ENCODE data around the gene TWSG1.

GRCh38 chr18:9137736-9138010 lies 1.1 kb downstream of the ANKRD12 start:
- PRO-cap, 4 experiments: peak in 3 of 4 experiments; most common plus-strand start chr18:9137795 (in 1); most common minus-strand start chr18:9137806 (in 3)
- RAMPAGE, long total RNA, 2 experiments: no peak in any of the 2 experiments
- RRBS: no CpG with 5 or more reads among the region's 10 CpGs

DNA sequence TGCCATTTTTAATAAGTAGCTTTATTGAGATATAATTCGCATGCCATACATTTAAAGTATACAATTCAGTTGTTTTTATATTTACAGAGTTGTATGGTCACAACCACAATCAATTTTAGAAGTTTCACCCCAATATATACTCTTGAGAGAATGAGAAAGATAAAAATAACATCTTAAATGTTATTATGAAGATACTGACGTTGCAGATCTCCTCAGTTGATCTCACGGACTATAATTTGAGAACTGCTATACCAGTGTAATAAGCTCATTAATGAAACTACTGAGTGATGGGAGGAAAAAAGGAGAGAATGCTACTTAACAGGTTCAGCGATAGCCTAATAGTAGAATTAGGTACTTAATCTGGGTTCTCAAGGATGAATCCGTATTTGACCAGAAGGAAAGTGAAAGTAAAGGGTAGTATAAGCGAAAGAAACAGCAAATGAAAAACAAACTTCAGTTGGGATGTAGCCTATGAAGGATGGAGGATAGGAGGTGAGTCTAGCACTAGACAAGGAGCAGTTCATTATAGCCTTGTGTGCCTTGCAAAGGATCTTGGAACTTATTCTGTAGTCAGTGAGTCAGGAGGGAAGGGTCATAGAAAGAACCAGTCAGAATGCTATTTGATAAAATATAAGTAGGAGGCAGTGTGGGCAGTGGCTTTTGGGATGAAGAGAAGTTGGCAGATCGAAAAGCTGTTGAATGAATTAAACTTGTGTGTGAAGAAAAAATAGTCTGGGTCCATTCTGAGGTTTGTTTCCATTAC lies 48.3 kb downstream of the ANKRD12 start:
- PRO-cap, 4 experiments: no peak in any of the 4 experiments
- RAMPAGE, long total RNA, 2 experiments: no peak in any of the 2 experiments
- RRBS: no CpG with 5 or more reads among the region's 7 CpGs

DNA sequence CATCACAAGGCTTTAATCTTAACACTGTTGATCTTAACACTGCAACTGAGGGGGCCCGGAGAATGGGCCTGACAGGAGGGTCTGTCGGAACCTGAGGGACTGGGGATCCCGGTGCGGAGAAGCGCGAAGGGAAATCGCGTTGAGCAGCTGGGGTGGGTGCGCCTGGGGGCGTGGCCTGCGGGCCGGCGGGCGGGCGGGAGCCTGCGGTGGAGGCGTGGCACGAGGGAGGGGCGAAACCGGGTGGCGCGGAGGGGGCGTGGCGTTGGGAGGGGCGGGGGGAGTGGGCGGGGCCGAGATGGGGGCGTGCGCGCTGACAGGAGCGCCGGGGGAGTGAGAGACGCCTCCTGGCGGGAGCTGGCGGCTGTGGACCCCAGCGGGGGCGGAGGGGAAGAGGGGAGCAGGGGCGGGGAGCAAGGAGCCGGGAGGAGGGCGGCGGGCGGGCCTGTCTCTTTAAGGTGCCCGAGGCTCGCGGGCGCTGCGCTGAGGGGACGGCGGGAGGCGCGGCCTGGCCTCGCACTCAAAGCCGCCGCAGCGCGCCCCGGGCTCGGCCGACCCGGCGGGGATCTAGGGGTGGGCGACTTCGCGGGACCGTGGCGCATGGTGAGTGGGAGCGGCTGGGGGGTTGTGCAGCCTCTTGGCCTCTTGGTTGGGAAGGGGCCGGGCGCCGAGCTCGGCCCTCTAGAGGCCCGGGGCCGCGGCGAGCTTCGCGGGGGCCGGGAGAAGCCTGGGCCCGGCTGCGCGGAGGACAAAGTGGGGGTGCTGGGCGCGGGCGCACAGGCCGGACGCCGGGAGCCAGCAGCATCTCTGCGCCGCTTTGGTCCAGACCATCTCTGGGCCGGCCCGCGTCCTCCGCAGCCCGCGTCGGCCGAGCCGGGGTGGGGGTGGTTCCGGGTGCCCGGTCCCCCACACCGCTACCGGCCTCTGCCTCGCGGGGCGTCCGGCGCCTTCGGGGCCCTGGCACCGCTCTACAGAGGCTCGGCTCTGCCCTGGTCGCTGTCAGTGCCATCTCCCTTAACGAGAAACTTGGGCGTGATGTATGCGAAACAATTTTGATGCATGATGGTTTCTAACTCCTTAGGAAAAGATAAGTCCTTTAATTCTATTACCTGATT lies at the start of gene TWSG1:
Gene TWSG1, plus strand, starts transcription at position 453 of the 1,112 bp plus-strand sequence.
- PRO-cap, 4 experiments: peak in 4 of 4 experiments; most common plus-strand start position 453 of the sequence (in 4); most common minus-strand start position 967 of the sequence (in 3)
- RAMPAGE, long total RNA, 2 experiments: start-site peak on the plus strand in 1 of 2 experiments, centred at position 479 of the sequence, 371 reads per replicate
- RRBS: 2% methylated on average over 67 of the region's 114 CpGs

GRCh38 chr18:9533094-9533459 lies 57.8 kb downstream of the RALBP1 start:
- PRO-cap, 4 experiments: no peak in any of the 4 experiments
- RAMPAGE, long total RNA, 2 experiments: start-site peak on the plus strand in 1 of 2 experiments, at chr18:9533353-9533358 at its widest, 29 reads per replicate
- RRBS: no CpG with 5 or more reads among the region's 5 CpGs

DNA sequence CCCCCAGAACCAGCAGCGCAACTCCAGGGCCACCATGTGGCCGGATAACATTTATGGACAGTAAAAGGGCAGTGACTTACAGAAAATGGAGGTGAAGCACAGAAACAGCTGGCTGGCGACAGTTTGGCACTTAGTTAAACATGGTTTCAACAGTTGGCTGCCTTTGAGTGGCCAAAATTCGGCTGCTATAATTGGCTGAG lies 24.7 kb upstream of the RAB31 start:
- PRO-cap, 4 experiments: no peak in any of the 4 experiments
- RAMPAGE, long total RNA, 2 experiments: no peak in any of the 2 experiments
- RRBS: no CpG with 5 or more reads among the region's 4 CpGs

GRCh38 chr18:9711479-9712059 lies 3.5 kb downstream of the RAB31 start:
- PRO-cap, 4 experiments: no peak in any of the 4 experiments
- RAMPAGE, long total RNA, 2 experiments: no peak in any of the 2 experiments
- RRBS: no CpG with 5 or more reads among the region's 6 CpGs

DNA sequence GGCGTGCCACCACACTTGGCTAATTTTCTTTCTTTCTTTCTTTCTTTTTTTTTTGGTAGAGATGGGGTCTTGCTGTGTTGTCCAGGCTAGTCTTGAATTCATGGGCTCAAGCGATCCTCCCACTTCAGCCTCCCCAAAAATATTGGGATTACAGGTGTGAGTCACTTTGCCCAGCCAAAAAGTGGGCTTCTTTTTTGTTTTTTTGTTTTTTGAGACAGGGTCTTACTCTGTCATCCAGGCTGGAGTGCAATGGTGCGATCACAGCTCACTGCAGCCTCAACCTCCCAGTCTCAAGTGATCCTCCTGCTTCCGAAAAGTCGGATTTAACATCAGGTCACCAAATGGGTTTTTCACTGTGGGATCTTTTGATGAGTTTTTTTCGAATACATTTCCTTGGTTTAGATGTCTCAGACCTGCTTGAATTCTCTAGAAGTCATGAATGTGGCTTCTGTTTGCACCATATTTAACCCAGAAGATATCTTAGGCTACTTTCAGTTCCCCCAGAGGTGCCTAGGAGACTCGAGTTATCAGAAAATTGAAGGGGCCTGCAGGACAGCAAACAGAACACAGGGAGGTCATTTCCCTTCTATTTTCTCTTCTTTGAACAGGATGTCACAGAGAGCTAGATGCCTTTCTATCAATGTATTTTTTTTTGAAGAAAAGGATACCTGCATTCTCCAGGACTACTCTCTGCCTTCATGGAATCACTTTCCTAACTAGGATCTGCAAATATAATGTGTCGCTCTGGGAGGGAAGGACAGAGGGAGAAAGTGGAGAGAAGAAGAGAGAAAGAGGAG lies 9.0 kb downstream of the RAB31 start:
- PRO-cap, 4 experiments: no peak in any of the 4 experiments
- RAMPAGE, long total RNA, 2 experiments: no peak in any of the 2 experiments
- RRBS: no CpG with 5 or more reads among the region's 8 CpGs

GRCh38 chr18:9737221-9737793 lies 29.2 kb downstream of the RAB31 start:
- PRO-cap, 4 experiments: no peak in any of the 4 experiments
- RAMPAGE, long total RNA, 2 experiments: no peak in any of the 2 experiments
- RRBS: no CpG with 5 or more reads among the region's 9 CpGs

DNA sequence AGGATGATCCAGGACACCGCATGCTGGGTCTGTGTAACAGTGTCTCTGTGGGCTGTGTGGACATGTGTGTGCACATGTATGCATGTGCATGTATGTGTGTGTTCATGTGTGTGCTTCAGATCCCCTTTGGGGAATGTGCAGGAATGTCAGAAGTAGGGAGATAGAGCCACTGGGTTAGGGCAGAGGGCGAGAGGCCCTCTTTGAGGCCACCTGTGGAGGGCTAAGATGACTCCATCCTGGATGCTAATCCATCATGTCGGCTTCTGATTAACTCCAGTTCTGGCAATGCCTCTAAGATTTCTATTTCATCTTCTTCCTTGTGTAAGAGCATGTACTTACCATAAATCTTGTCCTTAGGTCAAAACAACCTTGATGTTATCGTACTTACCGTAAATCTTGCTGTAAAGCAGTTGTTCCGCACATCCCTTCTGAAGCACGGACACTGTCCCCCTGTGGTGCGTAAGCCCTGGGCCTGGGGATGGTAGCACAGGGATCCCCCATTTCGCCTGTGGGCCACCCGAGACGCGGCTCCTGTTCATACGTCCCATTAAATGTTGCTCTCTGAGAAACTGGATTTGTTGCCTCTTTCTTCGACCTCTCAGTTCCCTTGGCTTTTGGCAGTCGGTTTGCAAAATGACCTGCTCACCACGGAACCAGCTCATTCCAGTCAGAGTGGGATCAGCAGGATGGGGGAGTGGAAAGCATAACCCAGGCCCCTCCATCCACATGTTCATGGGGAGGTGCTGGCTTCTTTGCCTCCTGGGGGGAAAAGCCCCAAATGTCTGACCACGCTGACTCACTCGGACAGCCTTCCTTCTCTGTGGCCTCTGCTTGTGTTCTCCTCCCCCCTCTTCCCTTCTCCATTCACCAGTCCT lies 49.7 kb downstream of the RAB31 start:
- PRO-cap, 4 experiments: no peak in any of the 4 experiments
- RAMPAGE, long total RNA, 2 experiments: no peak in any of the 2 experiments
- RRBS: no CpG with 5 or more reads among the region's 18 CpGs

DNA sequence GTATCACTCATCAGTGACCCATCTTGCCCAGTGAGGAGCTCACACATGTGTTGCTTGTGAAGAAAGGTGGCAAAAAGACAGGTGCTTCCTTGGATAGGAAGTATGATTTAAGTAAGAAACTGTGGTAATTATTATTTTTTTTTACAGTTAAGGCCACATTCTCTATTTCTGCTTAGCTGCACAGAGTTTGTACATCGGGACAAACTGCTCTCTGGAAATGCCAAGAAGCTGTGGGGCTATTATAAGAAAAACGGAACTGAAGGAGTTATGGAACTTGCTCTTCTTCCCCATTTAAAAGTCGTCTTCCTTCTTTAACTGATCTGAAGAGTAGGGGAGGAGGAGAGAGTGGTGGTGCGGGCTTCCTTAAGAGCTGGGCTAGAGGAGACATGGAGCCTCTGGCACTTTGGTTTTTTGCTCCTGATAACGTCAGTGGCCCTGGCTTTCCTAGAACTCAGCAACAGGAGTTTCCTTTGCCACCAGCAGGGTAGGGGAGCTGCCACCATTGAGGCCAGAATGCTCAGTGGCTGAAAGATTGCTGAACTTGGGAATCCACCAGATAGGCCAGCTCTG lies 54.4 kb downstream of the RAB31 start:
- PRO-cap, 4 experiments: no peak in any of the 4 experiments
- RAMPAGE, long total RNA, 2 experiments: no peak in any of the 2 experiments
- RRBS: no CpG with 5 or more reads among the region's 5 CpGs

DNA sequence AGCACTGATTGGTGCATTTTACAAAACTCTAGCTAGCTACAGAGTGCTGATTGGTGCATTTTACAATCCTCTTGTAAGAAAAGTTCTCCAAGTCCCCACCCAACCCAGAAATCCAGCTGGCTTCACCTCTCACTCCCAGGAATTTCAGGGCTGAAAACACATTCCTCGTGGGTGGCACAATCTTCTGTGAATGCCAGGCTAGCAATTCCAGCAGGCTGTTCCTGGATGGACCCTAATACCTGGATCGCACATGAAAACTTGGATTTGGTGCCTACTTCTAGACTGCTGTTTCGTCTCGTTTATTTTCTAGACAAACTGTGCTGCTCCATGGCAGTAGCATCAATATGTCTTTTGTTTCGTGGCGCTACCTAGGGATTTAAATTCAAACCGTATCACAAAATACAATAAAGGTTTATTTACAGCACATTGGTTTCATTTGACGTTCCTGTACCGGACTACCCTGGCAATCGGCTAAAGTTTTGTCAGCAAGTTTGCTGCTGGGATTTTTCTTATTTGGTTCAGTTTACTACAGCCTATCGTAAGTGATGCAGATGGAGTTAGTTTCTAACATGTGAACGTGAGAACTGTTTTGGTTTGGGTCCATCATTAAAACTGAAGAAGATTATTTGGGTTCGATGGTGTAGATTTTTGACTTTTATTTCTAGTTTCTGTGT lies 1.1 kb upstream of the VAPA start:
- PRO-cap, 4 experiments: no peak in any of the 4 experiments
- RAMPAGE, long total RNA, 2 experiments: no peak in any of the 2 experiments
- RRBS: no CpG with 5 or more reads among the region's 13 CpGs

- PRO-cap, 4 experiments: no peak in any of the 4 experiments
- RAMPAGE, long total RNA, 2 experiments: no peak in any of the 2 experiments
- RRBS: no CpG with 5 or more reads among the region's 4 CpGs
Measured at GRCh38 chr18:9943312-9943732, 29.5 kb downstream of the VAPA start.

DNA sequence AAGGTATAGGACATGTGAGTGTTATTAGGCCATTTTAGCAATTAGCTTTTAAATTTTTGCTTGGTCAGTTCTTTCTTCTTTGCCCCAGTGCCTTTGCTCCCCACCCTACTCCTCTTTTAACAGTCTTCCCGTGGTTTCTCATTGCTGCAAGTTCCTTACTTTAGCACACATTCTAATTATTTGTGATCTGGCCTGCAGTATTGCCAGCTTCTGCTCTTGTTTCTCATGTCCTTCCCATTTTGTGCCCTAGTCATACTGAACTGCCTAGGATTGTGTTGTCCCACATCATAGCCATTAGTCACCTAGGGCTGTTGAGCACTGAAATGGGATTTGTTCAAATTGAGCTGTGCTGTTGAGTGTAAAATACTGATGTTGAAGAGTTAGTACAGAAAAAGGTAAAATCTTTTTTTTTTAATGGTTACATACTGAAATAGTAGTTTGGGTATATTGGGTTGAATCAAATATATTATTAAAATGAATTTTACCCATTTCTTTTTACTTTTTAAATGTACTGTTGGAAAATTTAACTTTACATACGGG lies 36.9 kb downstream of the VAPA start:
- PRO-cap, 4 experiments: no peak in any of the 4 experiments
- RAMPAGE, long total RNA, 2 experiments: no peak in any of the 2 experiments
- RRBS: no CpG with 5 or more reads among the region's 2 CpGs

DNA sequence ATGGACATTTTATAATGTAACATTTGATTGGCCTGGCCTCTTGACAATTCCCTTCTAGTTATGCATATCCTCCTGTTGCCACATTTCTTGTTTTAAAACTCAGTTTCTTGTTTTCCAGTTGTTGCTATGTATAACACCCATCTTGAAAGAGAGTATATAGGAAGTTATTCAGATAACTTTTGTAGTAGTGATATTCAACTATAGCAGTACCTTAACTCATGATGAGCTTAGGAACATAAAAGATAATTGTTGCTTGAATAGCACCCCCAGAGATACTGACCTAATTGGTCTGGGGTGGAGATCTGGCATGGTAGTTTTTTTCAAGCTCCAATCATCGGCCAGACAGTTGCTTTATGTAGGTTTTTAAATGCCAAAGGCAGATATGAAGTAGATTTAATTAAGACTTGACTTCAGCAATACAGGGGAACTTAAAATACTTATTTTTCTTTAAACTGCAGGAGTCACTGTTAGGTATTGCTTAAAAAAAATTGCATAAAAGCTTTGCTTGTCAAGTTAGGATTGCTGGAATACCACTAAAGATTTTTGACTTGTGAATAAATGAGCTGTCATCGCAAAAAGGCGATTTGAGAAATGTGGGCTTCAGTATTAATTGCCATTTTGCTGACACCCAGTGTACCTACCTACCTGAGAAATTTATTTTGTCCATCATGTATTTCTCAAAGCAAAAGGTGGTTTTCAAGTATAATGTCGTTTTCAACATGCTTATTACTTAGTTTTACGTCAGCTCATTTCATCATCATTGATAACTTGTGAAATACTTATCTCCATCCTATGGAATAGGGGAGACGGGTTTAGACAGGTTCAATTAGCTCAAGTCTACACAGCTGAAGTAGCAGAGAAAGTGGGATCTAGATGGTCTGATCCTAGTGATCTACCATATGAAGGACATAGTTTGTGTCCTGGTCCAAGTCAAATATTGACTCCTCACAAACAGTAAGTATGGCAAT lies 44.8 kb downstream of the VAPA start:
- PRO-cap, 4 experiments: no peak in any of the 4 experiments
- RAMPAGE, long total RNA, 2 experiments: no peak in any of the 2 experiments
- RRBS: no CpG with 5 or more reads among the region's 6 CpGs

DNA sequence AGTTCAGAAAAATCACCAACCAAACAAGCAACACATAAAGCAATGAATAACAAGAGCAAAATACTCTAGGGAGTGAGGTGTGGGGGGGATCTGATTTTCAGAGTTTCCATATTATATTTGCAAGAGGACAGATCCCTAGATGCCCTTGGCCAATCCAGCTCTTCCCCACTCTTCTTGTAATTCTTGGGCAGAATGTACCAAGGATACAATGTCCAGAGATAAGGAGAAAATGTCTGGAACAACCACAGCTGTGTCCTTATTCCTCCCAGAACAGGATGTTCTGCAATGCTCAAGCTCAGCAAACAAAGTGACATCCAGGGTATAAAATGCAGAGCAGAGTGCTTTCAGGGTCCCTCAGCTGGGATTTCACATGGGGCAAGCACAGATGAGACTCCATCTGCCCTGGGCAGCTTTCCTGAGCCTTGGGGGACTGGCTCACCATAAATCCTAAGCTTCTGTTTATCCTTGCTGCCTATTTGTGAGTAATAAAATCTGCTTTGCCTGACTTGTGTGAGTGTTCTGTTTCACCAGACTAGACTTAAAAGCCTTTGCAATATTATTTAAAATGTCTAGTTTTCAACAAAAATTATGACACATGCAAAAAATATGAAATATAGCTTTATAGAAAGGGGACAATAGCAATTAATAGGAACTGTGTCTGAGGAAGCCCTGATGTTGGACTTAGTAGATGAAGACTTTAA lies 127.4 kb downstream of the VAPA start:
- PRO-cap, 4 experiments: peak in 1 of 4 experiments; most common minus-strand start position 284 of the sequence (in 1)
- RAMPAGE, long total RNA, 2 experiments: no peak in any of the 2 experiments

GRCh38 chr18:10049589-10049984 lies 135.8 kb downstream of the VAPA start:
- PRO-cap, 4 experiments: no peak in any of the 4 experiments
- RAMPAGE, long total RNA, 2 experiments: no peak in any of the 2 experiments
- RRBS: no CpG with 5 or more reads among the region's 5 CpGs

- PRO-cap, 4 experiments: no peak in any of the 4 experiments
- RAMPAGE, long total RNA, 2 experiments: no peak in any of the 2 experiments
- RRBS: no CpG with 5 or more reads among the region's 3 CpGs
Measured at GRCh38 chr18:10078322-10078561, 164.4 kb downstream of the VAPA start.

GRCh38 chr18:10130496-10131179 lies 216.8 kb downstream of the VAPA start:
- PRO-cap, 4 experiments: no peak in any of the 4 experiments
- RAMPAGE, long total RNA, 2 experiments: no peak in any of the 2 experiments
- RRBS: no CpG with 5 or more reads among the region's 6 CpGs

DNA sequence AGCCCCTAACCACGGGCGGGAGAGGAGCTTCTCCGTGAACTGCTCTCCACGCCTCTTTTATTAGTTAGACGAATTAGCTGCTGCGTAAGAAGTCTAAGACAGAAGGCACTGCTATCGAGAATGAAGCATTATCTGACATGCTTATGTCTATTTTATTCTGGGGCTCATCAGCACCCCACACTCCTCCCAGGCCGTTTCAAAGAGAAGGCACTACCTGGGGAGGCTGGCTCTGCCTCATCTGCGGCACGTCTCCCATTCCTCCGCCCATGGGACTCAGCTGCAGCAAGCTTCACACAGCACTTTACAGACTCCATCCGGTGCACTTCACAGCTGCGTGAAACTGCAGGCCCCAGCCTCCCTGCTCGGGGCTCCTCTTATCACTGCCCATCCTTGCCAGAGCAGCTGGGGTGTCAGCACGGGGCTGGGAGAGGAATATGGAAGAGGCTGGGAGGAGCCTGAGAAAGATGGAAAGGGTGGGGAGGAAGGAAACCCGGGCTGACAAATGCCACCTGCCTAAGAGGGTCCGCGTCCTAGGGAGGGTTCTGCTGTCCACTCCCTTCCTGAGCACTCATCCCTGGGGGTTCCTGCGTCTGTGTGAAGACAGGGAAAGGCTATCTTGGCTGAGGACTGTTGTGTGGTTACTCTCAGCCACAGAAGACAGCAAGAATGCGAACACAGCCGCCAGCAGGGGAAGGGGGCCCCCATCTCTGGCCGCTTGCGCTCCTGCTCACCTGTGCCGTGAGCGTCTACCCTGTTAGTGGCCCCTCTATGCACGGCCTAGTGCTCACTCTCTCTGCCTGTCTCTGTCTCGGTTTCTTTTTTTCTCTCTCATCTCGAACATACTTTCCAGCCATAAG lies 207.0 kb upstream of the APCDD1 start:
- PRO-cap, 4 experiments: peak in 1 of 4 experiments; most common minus-strand start position 382 of the sequence (in 1)
- RAMPAGE, long total RNA, 2 experiments: no peak in any of the 2 experiments
- RRBS: no CpG with 5 or more reads among the region's 28 CpGs

- PRO-cap, 4 experiments: no peak in any of the 4 experiments
- RAMPAGE, long total RNA, 2 experiments: no peak in any of the 2 experiments
- RRBS: no CpG with 5 or more reads among the region's 3 CpGs
Measured at GRCh38 chr18:10354075-10354520, 100.3 kb upstream of the APCDD1 start.

Data from uterus (tissue), 7 donors.